Measurements from ENCODE around the gene CHD9.

GRCh38 chr16:51834169-51834592, 683.1 kb upstream of the SALL1 start:
- PRO-cap, result no peak

GRCh38 chr16:51880569-51881228, 666.2 kb downstream of the TOX3 start:
- PRO-cap, result no peak

GRCh38 chr16:52449978-52450722, 96.8 kb downstream of the TOX3 start:
- PRO-cap, result no peak

DNA sequence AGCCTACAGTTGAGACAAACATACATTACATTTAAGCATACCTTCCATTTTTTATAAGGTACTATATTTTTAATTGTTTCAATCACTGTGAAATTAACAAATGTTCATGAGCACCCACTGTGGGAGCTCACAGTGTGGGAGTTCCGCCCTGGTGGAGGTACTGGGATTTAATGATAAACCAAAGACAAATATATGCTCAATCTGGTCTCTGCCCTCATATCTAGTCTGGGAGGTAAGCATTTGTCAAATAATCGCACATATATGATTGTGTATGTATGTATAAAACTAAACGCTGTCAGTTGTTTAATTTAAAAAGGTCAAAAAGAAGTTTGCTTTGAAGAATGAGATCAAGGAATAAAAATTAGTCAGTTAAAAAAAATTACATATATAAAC, 15.9 kb upstream of the TOX3 start:
- PRO-cap, result no peak

GRCh38 chr16:53054658-53055085, at the start of gene CHD9:
Gene CHD9 (plus strand): TSS chr16:53054991.
- PRO-cap, result bidirectional peak, plus-strand start at chr16:53055039, minus-strand start at chr16:53054784

GRCh38 chr16:53130836-53131802, 76.3 kb downstream of the CHD9 start:
- PRO-cap, result bidirectional peak, plus-strand start at chr16:53131075, minus-strand start at chr16:53130797

- PRO-cap, result no peak
Observed at GRCh38 chr16:53231377-53231748, 176.6 kb downstream of the CHD9 start.

GRCh38 chr16:53433946-53434304, 346 bp upstream of the RBL2 start:
- PRO-cap, result no peak

GRCh38 chr16:53515127-53515673, 12.2 kb upstream of the AKTIP start:
- PRO-cap, result no peak

- PRO-cap, result no peak
Observed at GRCh38 chr16:53519361-53519692, 16.3 kb upstream of the AKTIP start.

GRCh38 chr16:53781143-53781524, 77.2 kb downstream of the FTO start:
- PRO-cap, result no peak

DNA sequence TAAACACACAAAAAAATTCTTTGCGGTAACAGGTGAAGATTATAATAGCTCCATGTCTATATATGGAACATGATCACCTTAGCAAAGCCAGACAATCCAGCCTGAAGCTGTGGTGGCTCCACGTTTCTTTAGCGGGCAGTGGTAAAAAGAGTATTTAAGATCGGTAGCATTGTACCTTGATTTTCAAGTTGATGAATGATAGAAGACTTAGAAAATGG, 182.8 kb downstream of the FTO start:
- PRO-cap, result no peak

DNA sequence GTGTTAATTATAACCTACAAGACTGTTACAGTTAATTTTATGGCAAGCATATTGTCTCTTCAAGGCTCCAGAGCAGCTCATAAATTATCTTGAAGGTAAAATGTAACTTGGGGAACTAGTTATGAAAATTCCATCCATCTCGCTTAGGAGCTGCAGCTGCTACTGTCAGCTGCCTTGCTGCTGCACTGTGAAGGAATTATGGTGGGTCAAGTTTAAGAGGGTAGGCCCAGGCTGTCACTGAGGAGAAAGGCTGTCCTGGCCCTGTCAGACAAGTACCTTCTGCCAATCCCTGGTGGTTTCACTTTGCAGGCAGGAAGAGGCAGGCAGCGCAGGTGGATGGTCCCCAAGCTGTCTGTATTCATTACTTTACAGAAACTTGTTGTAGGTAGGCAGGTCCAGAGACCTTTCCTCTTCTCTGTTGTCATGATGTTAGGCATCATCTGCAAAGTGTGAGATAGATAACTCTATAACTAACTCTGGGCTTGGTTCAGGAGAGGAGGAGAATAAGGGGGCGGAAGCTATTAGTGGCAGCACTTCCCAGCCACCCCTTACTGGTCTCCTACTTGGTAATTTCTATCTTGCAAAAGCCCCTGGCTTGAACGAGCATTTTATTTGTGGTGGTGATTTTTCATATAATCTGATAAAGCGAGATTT, 243.1 kb downstream of the FTO start:
- PRO-cap, result no peak

- PRO-cap, result no peak
Observed at GRCh38 chr16:54178254-54178837, 108.2 kb downstream of the IRX3 start.

DNA sequence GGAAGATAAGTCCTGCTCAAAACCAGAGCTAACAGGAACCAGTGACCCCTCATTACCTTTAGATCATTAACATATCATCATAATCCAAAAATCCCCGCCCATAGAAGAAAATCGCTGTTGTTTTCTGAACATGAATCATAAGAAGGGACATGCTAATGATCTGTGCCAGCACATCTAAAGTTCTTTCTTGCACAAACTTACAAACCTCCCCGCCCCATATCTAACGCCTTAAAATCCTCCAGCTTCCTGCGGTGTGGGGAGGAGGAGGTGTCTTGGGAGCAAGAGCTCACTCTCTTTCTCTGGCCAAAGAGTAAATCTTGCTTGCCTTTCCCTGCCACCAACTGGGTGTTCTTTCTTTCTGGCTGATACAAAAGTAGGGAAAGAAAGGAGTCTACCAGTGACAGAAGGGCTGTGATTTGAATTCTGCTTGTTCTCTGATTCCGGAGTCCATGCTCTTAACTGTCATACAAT, 78.3 kb downstream of the IRX3 start:
- PRO-cap, result no peak

DNA sequence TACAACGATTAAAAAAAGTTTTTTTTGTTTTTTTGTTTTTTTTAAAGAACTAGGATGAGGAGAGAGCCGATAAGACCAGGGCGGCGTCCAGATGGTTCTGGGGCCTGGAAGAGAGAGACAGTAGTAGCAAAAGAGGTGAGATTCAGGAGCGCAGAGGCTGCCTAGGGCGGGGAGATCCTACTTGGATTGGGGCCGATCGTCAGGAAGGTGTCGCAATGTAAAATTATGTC, 3.0 kb downstream of the IRX3 start:
- PRO-cap, result no peak

DNA sequence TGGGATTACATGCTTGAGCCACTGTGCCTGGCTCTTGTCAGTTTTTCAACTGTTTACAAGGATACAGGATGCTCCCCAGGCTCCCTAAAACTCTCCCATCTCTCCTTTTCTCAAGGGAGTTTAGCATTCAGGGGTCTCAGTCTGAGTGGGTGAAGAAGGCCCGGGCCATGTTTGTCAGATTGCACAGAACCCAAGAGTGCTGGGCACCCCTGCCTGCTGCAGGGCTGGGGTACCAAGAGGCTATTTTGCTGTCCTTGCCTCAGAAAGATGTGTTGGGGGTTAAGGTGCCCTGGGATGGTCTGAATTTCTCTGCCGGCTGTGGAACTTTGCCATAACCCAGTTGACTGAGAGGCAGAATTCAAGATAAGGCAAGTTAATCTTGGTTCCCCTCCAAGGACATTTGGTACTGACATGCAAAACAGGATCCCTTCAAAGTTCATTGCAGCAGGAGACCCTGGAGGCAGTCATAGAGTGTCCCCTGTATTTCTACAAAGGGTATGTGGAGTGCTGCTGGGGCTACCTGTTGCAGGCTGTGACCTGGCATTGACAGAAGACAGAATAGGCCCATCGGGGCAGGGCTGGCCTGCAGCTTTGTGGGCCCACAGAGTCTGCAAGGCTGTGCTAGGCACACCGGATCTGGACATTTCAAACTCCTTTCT, 135.5 kb upstream of the IRX3 start:
- PRO-cap, result no peak

DNA sequence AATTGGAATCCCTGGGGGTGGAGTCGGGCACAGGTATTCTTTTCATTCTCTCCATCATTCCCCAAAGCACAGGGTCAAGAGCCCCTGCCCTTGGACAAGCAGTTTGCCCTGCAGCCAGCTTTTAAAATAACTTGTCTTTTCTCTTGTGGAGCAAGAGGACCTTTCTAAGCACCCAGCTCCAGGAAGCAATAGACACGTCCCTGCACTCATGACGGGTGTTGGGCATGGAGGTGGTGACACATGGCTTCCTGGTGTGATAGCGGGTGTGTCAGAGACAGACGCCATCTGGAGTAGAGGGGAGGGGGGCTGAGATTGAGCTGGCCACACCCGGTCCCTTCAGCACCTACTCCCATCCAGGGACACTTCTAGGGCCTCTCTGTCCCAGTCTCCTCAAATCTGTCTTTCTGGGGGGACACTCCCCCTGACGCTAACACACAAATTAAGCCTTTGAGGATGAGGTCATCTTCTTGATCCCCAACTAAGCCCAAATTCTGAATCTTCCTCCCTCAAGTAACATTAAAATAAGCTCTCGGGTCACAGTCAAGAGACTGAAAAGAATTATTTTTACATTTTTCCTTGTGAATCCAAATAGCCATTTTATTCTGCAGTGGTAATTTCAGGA, 216.5 kb upstream of the IRX3 start:
- PRO-cap, result no peak

DNA sequence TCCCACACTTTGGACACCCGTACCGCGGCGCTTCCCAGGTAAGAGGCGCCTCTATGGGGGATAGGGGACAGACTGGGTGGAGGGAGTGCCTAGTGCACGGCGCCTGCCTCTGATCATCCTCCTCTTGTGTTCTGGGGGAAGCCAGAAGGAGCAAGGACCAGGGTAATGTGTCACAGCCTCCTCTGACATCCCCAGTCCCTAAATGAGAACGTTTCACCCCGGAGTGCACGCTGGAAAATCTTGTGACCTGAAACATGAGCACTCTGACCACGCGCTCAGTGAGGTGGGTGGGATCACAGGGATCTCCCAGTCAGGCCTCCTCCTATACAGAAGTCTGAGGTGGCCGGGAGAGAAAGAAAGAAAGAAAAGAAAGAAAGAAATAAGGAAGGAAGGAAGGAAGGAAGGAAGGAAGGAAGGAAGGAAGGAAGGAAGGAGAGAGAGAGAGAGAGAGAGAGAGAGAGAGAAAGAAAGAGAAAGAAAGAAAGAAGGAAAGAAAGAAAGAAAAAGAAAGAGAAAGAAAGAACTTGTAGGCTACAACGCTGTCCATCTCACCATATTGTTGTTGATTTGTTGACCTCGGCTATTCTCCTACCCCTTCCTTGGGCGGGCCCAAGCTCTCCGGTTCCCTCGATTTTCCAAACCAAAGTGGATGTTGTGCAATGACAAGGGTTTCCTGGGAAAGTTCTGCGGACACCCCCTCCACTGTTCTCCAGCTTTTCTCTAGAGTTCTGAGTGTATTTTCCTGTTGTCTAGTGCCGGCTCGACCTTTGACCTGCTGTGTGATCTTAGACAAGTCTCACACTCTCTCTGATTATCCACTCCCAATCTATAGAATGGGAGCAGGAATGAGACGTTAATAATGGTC, 1.3 kb downstream of the IRX6 start:
- PRO-cap, result no peak

DNA sequence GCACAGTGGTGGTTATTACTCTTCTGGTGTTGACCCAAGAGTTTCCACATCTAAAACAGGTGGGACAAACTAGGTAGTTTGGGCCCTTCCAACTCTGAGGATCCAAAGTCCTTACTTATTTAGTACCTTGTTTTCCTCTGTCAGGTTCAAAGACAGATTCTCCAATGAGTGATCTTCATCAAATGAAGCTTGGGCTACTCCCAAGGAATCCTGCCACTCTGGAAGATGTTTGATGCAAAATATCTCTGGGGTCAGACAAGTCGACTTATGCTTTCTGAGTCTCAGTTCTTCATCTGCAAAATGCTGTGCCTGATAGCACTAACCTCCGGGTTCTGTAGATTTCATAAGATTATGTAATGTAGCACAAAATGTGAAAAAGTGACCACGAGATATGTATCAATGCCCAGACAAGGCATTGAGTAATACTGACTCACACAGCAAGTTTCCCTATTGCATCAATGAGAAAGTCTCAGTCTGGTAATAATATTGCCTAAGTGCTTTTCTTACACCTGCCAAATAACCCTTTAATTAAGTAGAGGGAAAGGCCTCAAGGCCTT, 41.5 kb upstream of the MMP2 start:
- PRO-cap, result no peak